Aorta (tissue), 1 donor: ENCODE measurements around the genes NR2F6 and ANKLE1.

- PRO-cap = no peak
Observed at GRCh38 chr19:16351012-16351499, 26.4 kb downstream of the KLF2 start.

- PRO-cap = no peak
Observed at GRCh38 chr19:16381859-16382568, 57.4 kb downstream of the KLF2 start.

GRCh38 chr19:16416497-16417444 is 55.0 kb downstream of the EPS15L1 start:
- PRO-cap = no peak

DNA sequence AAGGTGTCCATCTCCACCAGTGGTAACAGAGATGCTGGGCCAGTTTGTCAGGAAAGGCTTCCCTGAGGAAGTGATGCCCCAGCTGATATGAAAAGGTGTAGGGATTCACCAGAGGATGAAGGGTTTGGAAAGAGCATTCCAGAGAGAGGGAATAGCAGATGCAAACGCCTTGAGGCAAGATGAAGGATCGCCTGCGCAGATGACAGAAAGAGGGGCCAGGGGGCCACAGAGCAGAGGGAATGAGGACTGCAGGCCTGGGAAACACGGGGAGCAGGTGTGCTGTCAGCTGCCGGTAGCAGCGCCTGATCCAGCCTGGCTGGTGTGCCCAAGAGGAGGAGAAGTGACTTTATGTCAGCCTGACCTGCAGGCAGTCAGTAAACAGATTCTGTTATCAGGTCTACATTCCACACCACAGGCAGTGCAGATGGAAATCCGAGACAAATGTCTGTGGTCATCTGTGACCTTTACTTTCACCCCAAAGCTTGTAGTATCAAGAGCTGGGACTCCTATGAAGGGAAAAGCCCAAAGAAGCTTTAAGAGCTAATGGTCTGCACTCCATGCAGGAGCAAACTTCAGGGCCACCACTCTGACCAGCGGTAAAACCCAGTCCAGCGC is 7.9 kb downstream of the EPS15L1 start:
- PRO-cap = no peak

- PRO-cap = no peak
Observed at GRCh38 chr19:16516978-16517831, 21.0 kb downstream of the C19orf44 start.

- PRO-cap = no peak
Observed at GRCh38 chr19:16522732-16523622, 19.3 kb downstream of the CHERP start.

DNA sequence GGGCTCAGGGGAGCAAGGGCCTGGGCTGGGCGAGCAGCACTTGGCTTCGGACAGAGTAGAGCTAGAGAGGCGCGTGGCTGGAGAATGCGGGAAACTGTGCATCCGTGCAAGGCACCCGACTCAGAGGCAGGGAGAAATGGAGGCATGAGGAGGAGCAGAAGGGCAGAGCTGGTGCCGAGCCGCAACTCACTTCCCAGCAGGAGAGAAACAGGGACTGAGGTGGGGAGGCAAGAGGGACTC is 10.8 kb downstream of the CHERP start:
- PRO-cap = no peak

- PRO-cap = no peak
Observed at GRCh38 chr19:16661573-16662298, 797 bp downstream of the TMEM38A start.

DNA sequence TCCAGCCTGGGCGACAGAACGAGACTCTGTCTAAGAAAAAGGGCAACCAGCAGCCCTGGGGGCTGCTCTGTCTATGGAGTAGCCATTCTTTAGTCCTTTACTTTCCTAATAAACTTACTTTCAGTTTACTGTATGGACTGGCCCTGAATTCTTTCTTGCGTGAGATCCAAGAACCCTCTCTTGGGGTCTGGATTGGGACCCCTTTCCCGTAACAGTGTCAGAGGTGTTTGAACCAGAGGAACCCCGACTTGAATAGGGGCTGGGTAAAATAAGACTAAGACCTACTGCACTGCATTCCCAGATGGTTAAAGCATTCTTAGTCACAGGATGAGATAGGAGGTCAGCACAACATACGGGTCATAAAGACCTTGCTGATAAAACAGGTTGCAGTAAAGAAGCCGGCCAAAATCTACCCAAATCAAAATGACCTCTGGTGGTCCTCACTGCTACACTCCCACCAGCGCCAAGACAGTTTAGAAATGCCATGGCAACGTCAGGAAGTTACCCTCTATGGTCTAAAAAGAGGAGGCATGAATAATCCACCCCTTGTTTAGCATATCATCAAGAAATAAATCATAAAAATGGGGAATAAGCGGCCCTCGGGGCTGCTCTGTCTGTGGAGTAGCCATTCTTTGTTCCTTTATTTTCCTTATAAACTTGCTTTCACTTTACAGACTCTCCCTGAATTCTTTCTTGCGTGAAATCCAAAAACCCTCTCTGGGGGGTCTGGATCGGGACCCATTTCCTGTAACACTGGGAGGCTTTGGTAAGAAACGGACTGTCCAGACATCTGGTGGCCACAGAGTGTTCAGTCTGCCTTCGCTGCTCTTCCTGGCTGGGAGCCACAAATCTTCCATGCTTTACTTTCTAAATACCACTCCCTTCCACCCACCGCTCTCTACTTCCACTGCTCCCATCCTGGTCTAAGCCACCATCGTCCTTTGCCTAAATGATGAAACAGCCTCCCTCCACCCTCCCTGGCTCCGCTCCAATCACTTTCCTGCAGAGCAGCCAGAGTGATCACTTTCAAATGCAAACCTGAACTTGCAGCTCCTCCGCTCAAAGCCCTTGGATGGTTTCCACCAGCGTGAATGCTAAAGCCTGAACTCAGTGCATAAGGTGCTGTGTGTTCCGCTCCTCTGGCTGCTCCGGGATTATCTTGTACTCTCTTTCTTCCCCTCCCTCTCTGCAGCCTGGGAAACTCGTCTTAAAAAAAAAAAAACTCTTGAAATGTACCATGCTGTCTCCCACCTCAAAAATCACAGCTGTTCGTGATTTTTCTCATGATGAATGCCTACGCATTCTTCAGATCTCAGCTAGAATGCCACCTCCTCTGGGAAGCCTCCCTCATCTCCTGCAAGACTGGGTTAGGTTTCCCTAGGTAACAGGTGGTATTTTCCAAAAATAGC is 4.2 kb upstream of the SIN3B start:
- PRO-cap = no peak

GRCh38 chr19:16889862-16890950 is 1.4 kb downstream of the F2RL3 start:
- PRO-cap = no peak

DNA sequence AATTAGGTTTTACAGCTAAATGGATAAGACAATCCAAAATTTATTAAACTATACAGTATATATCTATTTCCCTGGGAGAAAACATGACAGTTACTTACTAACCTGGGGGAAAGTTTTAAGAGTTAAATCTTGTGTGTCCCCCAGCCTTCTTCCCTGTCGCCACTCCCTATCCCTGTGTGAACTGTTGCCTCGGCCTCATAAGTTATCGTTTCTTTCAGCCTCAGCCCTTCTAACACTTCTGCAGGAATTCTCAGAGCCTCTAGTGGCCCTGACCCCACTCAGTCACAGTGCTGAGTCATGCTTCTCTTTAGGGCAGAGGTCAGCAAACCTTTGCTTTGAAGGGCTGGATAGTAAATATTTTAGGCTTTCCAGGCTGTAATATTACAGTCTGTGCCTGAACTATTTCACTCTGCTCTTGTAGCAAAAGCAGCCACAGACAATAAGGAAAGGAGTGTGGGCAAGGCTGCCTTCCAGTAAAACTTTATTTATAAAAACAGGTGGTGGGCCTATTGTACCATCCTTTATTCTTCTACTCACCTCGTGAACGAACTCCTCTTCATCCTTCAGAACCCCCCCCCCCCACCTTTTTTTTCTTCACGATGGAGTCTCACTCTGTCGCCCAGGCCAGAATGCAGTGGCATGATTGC is 22.0 kb downstream of the MYO9B start:
- PRO-cap = no peak

GRCh38 chr19:17101518-17102621 is 26.3 kb downstream of the MYO9B start:
- PRO-cap = no peak

DNA sequence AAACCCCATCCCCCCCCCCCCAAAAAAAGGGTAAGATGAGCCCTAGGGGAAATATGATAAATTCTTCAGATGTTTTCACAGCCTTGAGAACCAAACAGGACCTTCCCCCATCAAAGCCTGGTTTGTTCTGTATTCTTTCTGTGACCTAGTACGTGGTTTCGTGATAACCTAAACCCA is 49.6 kb downstream of the MYO9B start:
- PRO-cap = no peak

DNA sequence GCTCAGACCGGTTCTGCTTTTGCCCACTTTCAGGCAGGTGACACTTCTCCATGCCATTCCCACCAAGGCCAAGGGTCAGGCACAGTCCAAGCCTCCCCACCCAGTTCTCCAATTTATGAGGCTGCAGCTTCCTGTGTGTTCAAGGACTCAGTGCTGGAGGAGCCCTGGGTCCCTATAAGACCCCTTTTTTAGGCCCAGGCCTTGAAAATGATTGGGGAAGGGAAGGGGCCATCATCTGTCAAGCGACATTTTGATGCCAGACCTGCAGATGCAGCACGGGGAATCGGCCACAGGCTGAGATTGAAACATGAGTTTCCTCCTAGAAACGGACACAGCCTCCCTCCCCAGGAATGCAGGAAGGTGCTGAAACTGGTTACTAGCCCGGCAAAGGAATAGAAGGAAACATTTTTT is 65.5 kb upstream of the USE1 start:
- PRO-cap = no peak

GRCh38 chr19:17191003-17191467 is 24.1 kb upstream of the USE1 start:
- PRO-cap = no peak

DNA sequence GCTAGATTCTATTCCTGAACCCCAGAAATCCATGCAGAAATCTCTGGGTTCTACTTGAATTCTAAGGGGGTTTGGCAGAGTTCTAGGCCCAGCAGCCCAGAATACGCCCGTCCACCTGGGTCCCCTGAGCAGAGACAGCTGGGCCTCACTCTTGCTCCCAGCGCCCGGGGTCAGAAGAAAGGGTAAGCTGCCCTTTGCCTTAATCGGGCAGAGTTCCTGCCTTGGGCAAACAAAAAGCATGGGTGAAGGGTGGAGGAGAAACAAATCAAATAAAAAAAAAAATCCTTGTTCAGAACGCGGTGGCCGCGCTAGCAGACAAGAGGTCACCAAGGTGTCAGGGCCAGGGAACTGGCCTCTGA is 5.8 kb downstream of the NR2F6 start:
- PRO-cap = no peak

DNA sequence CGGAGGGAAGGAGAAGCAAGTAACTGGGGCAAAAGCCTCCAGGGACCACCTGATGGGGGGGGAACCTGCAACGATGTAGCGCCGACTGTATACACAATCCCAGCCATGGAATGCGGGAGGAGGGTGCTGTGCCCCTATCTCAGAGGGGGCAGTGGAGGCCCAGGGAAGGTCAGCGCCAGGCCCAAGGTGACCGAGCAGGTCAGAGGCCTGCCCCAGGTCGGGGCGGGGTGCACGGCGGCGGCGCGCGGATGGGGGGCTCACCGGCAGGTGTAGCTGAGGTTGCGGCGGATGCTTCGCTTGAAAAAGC is 1.1 kb downstream of the NR2F6 start:
- PRO-cap = no peak

DNA sequence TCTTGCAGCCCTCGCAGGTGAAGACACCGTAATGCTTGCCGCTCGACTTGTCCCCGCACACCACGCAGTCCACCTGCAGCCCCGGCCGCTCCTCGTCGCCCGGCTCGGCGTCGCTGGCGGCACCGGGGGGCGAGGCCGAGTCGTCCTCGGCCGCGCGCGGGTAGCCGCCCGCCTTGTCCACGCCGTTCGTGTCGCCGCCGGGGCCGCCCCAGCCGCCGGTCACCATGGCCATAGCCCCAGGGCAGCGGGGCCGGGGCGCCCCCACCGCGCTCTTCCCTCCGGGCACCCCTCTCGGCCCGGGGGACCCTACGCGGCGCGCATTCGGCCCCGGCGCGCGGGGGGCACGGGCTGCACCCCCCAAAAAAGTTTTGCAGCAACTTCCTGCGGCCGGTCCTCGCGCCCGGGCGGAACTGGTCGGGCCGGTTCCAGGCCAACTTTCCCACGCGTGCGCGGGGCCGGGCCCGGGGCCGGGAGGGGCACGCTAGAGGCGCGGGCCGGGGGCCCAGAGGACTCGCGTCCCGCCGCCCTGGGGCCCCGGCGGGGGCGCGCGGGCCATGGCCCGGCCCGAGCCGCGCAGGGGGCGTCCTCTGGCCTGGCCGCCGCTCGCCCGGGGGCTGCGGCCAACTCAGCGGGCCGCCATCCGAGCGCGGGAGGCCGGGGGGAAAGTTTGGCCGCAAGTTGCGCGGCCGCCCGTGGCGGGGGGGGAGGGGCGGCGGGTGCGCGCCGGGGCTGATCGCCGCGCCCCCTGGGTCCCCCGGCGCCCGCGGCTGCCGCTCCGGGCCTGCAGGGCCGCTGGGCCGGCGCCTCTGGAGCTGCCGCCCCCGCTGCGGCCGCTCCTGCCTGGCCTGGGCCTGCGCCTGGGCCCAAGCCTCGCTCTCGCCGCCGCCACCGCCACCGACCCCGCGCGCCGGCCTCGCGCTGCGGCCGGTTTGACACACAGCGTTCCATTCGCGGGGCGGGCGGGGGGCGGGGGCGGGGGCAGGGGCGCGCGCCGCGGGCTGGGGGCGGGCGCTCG is at the start of gene NR2F6:
Gene NR2F6 (minus strand): TSS at position 931 of the 1,015 bp plus-strand sequence.
- PRO-cap = bidirectional peak, plus-strand start outside the sequence, minus-strand start at position 931 of the sequence

DNA sequence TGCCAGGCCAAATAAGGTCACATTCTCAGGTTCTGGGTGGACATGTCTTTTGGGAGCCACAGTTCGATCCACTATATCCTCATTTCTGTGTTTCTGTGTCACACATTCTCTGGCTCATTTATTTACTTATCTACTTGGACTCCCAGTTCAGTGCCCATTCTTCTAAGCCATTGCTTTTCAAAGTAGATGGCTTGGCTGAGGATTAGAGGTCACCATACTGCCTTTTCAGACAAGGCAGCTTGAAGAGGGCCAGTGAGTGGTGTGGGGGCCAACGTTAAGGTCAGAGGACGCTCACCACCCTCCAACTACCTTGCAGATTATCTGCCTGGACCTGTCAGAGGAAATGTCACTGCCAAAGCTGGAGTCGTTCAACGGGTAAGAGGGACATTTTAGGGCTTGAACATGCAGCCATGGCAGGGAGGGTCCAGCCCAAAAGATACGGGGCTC is 4.1 kb downstream of the BABAM1 start:
- PRO-cap = no peak

DNA sequence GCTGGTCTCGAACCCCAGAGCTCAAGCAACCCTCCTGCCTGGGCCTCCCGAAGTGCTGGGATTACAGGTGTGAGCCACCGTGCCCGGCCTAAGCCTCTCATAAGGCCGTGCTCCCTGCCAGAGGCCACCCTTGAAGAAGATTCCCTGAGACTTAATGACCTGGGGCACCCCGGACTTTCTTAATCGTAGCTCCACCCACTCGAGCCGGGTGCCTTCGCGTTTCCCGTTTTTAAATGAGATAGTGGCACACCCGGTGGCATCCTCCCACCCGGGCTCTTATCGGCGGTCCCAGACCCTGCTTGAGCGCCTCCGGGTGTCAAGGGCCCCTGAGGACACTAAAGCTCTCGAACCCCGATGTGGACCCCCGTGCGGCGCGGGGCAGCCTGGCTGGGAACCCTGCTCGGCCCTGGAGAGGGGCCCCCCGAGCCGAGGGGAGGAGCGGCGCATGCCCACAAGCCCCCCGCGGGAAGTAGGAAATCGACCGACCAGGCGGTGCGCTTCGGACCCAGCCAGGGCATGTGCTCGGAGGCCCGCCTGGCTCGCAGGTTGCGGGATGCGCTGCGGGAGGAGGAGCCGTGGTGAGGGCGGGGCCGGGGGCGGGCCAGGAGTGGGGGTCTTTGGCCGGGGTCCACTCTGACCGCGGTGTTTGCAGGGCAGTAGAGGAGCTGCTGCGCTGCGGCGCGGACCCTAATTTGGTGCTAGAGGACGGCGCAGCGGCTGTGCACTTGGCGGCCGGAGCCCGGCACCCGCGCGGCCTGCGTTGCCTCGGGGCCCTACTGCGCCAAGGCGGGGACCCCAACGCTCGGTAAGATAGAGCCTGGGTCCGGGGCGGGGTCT is at the start of gene ANKLE1:
Gene ANKLE1 (plus strand): TSS at position 497 of the 837 bp plus-strand sequence.
- PRO-cap = no peak